Heart left ventricle (tissue), 7 donors: ENCODE measurements around the genes EVA1B, CSF3R and GRIK3.

- PRO-cap, 6 experiments: no peak in any of the 6 experiments
- RAMPAGE, long total RNA, 2 experiments: no peak in any of the 2 experiments
- RRBS: 27% methylated on average over 4 of the region's 23 CpGs
These were observed 9.9 kb downstream of the COL8A2 start for GRCh38 chr1:36115027-36115694.

DNA sequence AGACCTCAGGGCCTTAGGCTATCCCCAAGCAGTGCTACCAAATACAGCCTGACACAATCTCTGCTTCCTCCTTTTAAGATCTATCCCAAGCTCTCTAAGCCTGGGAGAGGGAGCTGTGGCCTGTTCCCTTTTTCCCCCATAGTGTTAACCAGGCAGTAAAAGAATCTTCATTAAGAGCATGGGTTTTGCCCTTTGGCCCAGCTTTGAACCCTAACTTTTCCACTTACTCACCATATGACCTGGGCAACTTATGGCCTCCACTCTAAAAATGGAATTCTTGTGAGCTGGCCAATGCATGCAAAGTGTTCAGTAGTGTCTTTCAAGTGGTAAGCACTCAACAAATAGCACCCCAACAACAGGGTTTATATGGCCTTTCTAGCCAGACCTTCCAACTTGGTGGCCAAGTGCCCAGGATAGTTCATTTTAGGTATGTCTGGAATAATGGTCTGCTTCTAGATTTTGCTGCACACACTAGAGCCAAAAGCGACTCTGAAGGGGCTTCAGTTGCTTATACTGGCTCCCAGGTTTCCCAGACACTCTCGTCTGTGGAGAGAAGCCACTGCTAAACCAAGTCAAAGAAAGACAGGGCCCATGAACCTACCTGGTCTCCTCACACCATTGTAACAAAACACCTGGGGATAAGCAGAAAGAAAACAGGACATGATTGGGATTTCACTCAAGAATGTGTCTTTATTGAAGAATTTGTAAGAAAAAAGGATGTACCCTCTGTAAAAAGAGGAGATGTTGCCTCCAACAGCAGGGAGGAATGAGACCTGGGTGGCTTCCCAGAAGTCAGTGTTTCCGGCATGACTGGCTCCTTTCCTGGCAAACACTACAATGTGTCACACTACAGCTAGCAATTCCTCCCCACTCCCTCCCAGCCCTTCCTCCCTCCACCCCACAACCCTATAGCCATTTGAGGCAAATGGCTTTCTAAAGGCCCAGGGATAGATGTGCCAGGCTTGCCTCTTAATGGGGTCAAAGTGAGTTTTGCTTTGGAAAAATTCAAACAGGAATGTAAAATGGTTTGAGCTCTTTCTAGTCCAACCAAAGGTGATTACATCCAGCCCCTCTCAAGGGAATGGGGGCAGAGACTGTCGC is 11.2 kb upstream of the COL8A2 start:
- PRO-cap, 6 experiments: peak in 1 of 6 experiments; most common plus-strand start position 924 of the sequence (in 1); most common minus-strand start position 779 of the sequence (in 1)
- RAMPAGE, long total RNA, 2 experiments: no peak in any of the 2 experiments
- RRBS: no CpG with 5 or more reads among the region's 4 CpGs

DNA sequence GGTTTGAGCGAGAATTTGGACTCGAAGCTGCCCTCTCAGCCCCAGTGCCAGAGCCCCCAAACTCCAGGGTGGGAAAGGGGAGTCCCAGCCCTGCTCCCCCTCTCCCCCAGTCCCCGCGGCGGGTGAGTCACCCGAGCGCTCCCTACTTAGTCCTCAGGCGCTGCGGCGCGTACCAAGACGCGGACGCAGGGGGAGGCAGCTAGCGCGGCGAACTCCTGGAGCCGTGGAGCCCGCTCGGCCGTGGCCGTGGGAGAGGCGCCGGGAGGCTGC is 288 bp upstream of the MAP7D1 start:
- PRO-cap, 6 experiments: peak in 6 of 6 experiments; most common minus-strand start position 124 of the sequence (in 5)
- RAMPAGE, long total RNA, 2 experiments: no peak in any of the 2 experiments
- RRBS: no CpG with 5 or more reads among the region's 24 CpGs

- PRO-cap, 6 experiments: peak in 1 of 6 experiments; most common plus-strand start chr1:36157555 (in 1)
- RAMPAGE, long total RNA, 2 experiments: no peak in any of the 2 experiments
- RRBS: no CpG with 5 or more reads among the region's 5 CpGs
These were observed 1.5 kb downstream of the MAP7D1 start for GRCh38 chr1:36157400-36157932.

GRCh38 chr1:36161889-36162816 is 6.2 kb downstream of the MAP7D1 start:
- PRO-cap, 6 experiments: peak in 2 of 6 experiments; most common plus-strand start chr1:36162072 (in 1); most common minus-strand start chr1:36162023 (in 1)
- RAMPAGE, long total RNA, 2 experiments: no peak in any of the 2 experiments
- RRBS: no CpG with 5 or more reads among the region's 11 CpGs

DNA sequence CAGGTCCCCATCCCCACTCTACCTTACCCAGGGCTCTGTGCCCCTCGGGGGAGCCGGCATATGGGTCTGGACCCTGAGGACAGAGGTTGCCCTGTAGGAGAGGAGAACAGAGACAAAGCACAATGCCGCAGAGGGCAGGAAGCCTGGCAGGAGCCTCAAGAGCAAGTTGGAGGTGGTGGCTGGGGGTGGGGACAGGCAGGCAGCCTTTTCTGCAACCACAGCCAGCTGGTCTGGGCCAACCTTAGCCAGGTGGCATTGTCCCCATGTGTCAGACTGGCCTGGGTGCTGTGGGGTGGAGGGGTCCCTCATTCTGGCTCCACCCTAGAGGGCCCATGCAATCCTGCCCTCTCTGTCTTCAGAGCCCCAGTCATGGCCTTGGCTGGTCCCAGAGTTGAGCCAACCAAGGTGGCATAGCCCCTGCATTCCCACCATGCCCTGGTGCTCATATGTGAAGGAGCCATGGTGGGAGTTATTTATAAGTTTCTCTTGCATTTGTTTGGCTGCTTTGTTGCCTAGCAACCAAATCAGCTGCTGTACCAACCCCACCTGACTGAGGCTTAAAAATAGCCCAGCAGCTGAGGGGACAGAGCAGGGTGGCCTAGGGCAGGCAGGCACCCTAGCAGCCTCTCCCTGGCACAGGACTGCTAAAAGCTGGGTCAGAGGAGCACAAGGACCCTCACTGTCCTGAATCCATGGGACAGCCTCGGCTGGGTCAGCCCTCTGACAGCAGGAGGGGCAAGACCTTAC is 19.3 kb downstream of the MAP7D1 start:
- PRO-cap, 6 experiments: peak in 6 of 6 experiments; most common plus-strand start position 586 of the sequence (in 6); most common minus-strand start position 361 of the sequence (in 1)
- RAMPAGE, long total RNA, 2 experiments: no peak in any of the 2 experiments
- RRBS: no CpG with 5 or more reads among the region's 4 CpGs

- PRO-cap, 6 experiments: no peak in any of the 6 experiments
- RAMPAGE, long total RNA, 2 experiments: start-site peak on the plus strand in 1 of 2 experiments, at chr1:36179679-36179753 at its widest, 35 reads per replicate
- RRBS: no CpG with 5 or more reads among the region's 7 CpGs
These were observed 23.6 kb downstream of the MAP7D1 start for GRCh38 chr1:36179480-36179969.

DNA sequence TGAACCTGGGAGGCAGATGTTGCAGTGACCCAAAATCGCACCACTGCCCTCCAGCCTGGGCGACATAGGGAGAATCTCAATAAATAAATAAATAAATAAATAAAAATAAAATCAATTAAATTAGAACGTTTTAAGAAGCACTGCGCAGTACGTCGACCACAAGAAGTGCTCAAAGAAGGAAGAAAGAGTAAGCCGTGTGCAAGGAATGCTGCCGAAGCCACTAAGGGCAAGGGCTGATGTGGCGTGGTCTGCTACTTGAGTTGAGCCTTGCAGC is 1.3 kb upstream of the THRAP3 start:
- PRO-cap, 6 experiments: no peak in any of the 6 experiments
- RAMPAGE, long total RNA, 2 experiments: no peak in any of the 2 experiments
- RRBS: no CpG with 5 or more reads among the region's 9 CpGs

- PRO-cap, 6 experiments: peak in 1 of 6 experiments; most common plus-strand start chr1:36225756 (in 1); most common minus-strand start chr1:36225626 (in 1)
- RAMPAGE, long total RNA, 2 experiments: no peak in any of the 2 experiments
- RRBS: 8% methylated on average over 3 of the region's 10 CpGs
These were observed 1.2 kb downstream of the THRAP3 start for GRCh38 chr1:36225301-36225957.

GRCh38 chr1:36323461-36323943 is at the start of gene EVA1B:
Gene EVA1B, minus strand, starts transcription at chr1:36323645.
- PRO-cap, 6 experiments: peak in 6 of 6 experiments; most common plus-strand start chr1:36323827 (in 3); most common minus-strand start chr1:36323642 (in 5)
- RAMPAGE, long total RNA, 2 experiments: no peak in any of the 2 experiments
- RRBS: 2% methylated on average over 35 of the region's 51 CpGs

DNA sequence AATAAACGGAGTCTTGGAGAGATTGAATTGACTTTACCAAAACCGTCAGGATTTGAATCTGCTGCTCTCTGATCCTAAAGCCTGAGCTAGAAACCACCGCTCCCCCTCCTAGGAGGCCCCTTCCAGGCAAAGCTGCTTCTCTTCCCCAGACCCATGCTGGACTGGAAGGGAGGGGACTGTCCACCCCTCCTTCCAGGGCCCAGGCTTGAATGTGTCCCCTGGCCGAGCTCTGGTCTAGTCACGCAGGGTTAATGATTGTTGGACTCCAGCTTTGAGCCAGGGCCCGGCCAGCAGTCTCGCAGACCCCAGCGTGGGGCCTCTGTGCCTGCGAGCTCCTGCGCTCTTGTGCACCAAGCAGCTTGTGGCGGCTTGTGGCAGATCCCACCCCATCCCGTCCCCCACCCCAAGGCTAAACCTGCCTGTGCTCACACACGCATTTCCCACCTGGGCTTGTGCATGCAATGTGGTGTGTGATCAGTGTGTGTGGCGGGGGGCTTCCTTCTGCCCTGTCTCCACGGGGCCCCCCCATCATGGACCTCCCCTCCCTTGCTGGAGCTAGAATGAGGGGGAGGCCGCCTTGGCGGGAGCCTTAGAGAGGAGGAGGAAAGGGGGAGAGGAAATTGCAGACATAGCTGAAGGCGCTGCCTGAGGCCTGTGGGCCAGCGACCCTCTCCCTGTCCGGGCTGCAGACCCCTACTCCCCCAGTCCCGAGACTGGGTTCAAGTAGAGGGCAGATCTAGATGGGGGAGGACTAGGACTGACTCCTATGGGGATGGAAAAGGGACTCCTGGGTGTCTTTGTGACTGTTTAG is 704 bp upstream of the EVA1B start:
- PRO-cap, 6 experiments: no peak in any of the 6 experiments
- RAMPAGE, long total RNA, 2 experiments: no peak in any of the 2 experiments
- RRBS: no CpG with 5 or more reads among the region's 21 CpGs

DNA sequence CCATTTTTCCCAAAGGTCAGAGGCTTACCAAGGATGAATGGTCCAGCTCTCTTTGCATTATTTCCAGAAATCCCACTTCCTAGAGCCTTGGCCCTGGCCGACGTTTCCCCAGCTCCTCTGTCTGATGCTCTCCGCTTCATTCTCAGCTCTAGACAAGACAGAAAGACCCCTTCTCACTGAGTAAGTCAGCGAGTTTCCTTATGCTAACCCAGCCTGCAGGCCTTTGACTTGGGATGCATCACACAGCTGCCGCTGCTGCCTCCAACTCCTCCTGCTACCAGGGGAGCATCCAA is 24.6 kb downstream of the STK40 start:
- PRO-cap, 6 experiments: no peak in any of the 6 experiments
- RAMPAGE, long total RNA, 2 experiments: no peak in any of the 2 experiments
- RRBS: no CpG with 5 or more reads among the region's 5 CpGs

DNA sequence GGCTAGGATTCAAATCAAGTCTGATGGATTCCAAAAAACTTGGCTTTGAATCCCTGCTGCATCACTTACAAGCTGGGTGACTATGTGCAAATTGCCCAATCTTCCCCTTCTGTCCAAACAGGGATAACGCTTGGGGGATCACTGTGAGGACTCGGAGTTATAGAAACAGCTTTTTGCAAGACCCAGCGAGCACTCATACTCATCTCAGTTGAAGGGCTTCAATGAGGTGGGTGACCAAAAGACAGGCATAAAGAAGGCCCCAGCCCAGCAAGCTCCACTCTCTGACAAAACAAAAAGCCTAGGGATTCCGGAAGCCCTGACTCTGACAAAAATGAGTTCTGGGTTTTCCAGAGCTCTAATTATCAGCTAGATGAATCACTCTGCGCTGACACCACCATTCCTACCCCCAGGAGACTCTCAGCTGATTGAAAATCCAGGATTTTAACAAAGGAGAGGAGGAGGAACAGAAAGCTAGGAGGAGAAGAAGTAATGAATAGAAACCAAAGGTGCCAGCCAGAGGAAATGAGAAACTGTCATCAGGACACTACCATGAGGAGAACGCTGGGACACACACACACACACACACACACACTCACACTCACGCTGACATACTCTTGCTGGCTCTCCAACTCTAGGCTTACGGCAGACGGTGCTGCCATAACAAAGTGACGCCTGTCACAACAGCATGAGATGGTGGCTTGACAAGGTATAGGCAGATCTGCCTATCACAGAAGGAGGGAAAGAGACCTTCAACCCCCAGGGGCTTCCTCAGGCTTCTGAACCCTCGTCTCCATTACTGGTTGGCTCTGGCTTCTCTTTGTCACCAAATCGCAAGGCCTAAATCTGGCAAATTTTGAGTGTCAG is 1.7 kb upstream of the STK40 start:
- PRO-cap, 6 experiments: no peak in any of the 6 experiments
- RAMPAGE, long total RNA, 2 experiments: no peak in any of the 2 experiments
- RRBS: no CpG with 5 or more reads among the region's 12 CpGs

DNA sequence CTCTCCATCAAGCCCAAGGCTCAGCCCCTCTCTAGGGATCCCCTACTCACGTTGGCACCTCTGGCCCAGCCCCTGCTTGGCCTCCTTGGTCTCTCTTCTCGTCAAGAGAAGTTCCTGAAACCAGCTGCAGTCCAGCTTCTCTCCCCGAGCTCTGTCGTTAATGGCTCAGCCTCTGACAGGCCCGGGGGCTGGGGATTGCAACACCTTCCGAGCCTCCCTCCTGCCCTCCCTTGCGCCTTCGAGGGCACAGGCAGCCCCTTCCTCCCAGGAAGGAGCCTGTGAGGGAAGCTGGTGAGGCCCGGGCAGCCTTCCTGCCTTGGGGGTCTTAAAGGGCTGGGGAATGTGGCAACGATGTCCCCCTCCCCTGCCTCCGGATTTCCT is at the start of gene CSF3R:
TSS of gene CSF3R (minus strand) at position 153 of the 381 bp plus-strand sequence.
- PRO-cap, 6 experiments: peak in 6 of 6 experiments; most common minus-strand start position 153 of the sequence (in 6)
- RAMPAGE, long total RNA, 2 experiments: start-site peak on the minus strand in 2 of 2 experiments, centred at positions 109 to 130 of the sequence, 27 to 196 reads per replicate
- RRBS: 35% methylated on average over 5 of the region's 11 CpGs

- PRO-cap, 6 experiments: no peak in any of the 6 experiments
- RAMPAGE, long total RNA, 2 experiments: no peak in any of the 2 experiments
- RRBS: no CpG with 5 or more reads among the region's 8 CpGs
These were observed 209.8 kb downstream of the GRIK3 start for GRCh38 chr1:36824554-36824939.

- PRO-cap, 6 experiments: peak in 1 of 6 experiments; most common plus-strand start chr1:37034359 (in 1); most common minus-strand start chr1:37034243 (in 1)
- RAMPAGE, long total RNA, 2 experiments: no peak in any of the 2 experiments
- RRBS: 2% methylated on average over 87 of the region's 155 CpGs
These were observed at the start of gene GRIK3 for GRCh38 chr1:37033949-37035124. Gene GRIK3, minus strand, starts transcription at chr1:37034515.

GRCh38 chr1:37473574-37473937 is 824 bp upstream of the ZC3H12A start:
- PRO-cap, 6 experiments: no peak in any of the 6 experiments
- RAMPAGE, long total RNA, 2 experiments: no peak in any of the 2 experiments
- RRBS: no CpG with 5 or more reads among the region's 7 CpGs

- PRO-cap, 6 experiments: no peak in any of the 6 experiments
- RAMPAGE, long total RNA, 2 experiments: no peak in any of the 2 experiments
- RRBS: 59% methylated on average over 5 of the region's 22 CpGs
These were observed 1.3 kb downstream of the ZC3H12A start for GRCh38 chr1:37475569-37476114.

GRCh38 chr1:37479253-37479557 is 4.8 kb downstream of the ZC3H12A start:
- PRO-cap, 6 experiments: no peak in any of the 6 experiments
- RAMPAGE, long total RNA, 2 experiments: no peak in any of the 2 experiments
- RRBS: no CpG with 5 or more reads among the region's 5 CpGs

DNA sequence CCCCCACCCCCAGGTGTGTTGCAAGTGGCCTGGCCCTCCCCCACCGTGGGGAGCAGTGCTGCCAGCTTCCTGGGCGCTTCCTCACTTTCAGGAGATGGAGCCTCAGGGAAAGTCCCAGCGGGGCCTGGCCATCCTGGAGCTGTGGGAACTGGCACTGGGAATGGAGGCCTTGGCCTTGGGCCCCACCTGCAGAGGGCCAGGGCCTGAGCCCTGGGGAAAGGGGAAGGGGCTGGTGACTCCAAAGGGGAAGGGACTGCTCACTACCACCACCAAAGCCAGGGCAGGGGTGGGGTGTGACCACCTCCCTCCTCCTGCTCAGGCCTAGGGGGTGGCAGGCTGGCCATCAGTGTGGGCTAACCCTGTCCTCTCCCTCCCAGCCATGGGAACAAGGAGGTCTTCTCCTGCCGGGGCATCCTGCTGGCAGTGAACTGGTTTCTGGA is 5.6 kb downstream of the ZC3H12A start:
- PRO-cap, 6 experiments: no peak in any of the 6 experiments
- RAMPAGE, long total RNA, 2 experiments: no peak in any of the 2 experiments
- RRBS: no CpG with 5 or more reads among the region's 4 CpGs